ENCODE measurements around the genes EPB42 and TGM5.

- PRO-cap, result no peak
- RAMPAGE, long total RNA, 4 experiments, result no peak in any of the 4 experiments
These were observed 25.8 kb upstream of the PLA2G4E start for GRCh38 chr15:42046611-42047056.

DNA sequence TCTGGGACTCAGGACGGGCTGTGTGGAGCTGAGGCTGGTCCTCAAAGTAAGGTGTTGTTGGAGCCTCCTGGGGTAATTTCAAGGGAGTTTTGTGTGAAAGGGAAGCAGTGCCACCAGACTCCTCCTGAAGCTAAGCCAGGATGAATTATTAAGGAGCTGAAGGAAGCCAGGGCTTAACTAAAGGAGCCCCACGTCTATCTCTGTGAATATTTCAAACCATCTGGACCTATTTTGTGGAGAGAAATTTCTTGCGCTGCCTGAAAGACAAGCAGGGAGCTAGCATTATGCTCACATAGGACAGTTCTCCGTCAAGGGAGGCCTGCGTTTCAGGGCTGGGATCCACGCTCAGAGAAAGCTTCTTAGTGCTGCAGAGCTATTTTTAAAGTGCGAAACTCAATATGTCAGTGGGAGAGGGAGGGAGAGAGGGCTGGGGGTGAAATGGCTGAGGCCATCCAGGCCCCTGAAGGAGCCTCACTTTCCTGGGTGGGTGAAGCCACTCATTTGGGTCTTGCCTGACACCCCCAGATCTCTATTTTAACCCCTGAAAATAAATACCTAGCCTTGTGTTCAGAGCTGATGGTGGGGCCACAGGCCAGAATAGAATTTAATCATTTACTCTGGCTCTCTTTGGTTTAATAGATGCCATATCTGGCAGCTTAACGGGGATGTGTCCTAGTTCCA is 30.0 kb upstream of the PLA2G4E start:
- PRO-cap, result no peak
- RAMPAGE, long total RNA, 4 experiments, result no peak in any of the 4 experiments

- PRO-cap, result no peak
- RAMPAGE, long total RNA, 4 experiments, result no peak in any of the 4 experiments
These were observed 19.2 kb upstream of the PLA2G4F start for GRCh38 chr15:42175602-42176139.

- PRO-cap, result no peak
- RAMPAGE, long total RNA, 4 experiments, result no peak in any of the 4 experiments
These were observed 3.3 kb upstream of the VPS39 start for GRCh38 chr15:42211045-42212065.

DNA sequence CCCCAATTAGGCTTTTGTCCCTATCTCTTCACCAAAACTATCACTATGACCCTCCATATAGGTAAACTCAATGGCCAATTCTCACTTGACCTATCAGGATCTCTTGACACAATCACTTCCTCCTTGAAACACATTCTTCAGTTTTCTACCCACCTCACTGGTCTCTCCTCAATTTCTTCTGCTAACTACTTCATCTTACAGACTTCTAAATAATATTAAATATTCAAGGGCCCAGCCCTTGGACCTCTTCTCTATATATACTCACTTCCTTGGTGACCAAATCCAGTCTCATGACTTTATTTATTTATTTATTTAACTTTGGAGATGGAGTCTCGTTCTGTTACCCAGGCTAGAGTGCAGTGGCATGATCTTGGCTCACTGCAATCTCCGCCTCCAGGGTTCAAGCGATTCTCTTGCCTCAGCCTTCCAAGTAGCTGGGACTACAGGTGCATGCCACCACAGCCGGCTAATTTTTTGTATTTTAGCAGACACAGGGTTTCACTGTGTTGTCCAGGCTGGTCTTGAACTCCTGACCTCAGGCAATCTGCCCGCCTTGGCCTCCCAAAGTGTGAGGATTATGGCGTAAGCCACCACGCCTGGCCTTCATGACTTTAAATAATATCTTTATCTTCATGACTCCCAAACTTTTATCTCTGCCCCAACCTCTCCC is 26.8 kb upstream of the VPS39 start:
- PRO-cap, result no peak
- RAMPAGE, long total RNA, 4 experiments, result no peak in any of the 4 experiments

- PRO-cap, result no peak
- RAMPAGE, long total RNA, 4 experiments, result no peak in any of the 4 experiments
These were observed 28.0 kb upstream of the CAPN3 start for GRCh38 chr15:42331293-42331682.

GRCh38 chr15:42450665-42451853 is 39.9 kb downstream of the ZNF106 start:
- PRO-cap, result no peak
- RAMPAGE, long total RNA, 4 experiments, result no peak in any of the 4 experiments

DNA sequence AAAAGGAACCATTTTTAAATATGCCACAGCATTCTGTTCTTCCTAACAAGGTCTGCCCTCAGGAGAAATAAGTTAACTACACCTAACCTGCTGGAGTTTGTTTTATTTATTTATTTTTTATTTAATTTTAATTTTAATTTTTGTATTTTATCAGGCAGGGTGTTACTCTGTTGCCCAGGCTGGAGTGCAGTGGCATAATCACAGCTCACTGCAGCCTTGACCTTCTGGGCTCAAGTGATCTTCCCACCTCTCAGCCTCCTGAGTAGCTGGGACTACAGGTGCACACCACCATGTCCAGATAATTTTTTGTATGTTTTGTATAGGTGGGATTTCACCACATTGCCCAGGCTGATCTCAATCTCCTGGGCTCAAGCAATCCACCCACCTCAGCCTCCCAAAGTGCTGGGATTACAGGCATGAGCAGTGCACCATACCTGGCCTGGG is 61.6 kb downstream of the TTBK2 start:
- PRO-cap, result no peak
- RAMPAGE, long total RNA, 4 experiments, result no peak in any of the 4 experiments

GRCh38 chr15:42920940-42921207 is 296 bp upstream of the TTBK2 start:
- PRO-cap, result bidirectional peak, plus-strand start at chr15:42921120, minus-strand start at chr15:42920776
- RAMPAGE, long total RNA, 4 experiments, result no peak in any of the 4 experiments

- PRO-cap, result no peak
- RAMPAGE, long total RNA, 4 experiments, result no peak in any of the 4 experiments
These were observed 906 bp upstream of the TTBK2 start for GRCh38 chr15:42921224-42922143.

GRCh38 chr15:43127640-43128267 is 5.6 kb upstream of the TMEM62 start:
- PRO-cap, result no peak
- RAMPAGE, long total RNA, 4 experiments, result no peak in any of the 4 experiments

GRCh38 chr15:43220686-43221299 is at the start of gene EPB42:
TSS of gene EPB42 (minus strand) at chr15:43221018.
- PRO-cap, result no peak
- RAMPAGE, long total RNA, 4 experiments, result no peak in any of the 4 experiments

- PRO-cap, result bidirectional peak, plus-strand start at chr15:43267181, minus-strand start at chr15:43266901
- RAMPAGE, long total RNA, 4 experiments, result start-site peak on the minus strand in 4 of 4 experiments, at chr15:43266881-43266972 at its widest, 63 to 364 reads per replicate
These were observed at the start of gene TGM5 for GRCh38 chr15:43266752-43267350. TSS of gene TGM5 (minus strand) at chr15:43266928.

DNA sequence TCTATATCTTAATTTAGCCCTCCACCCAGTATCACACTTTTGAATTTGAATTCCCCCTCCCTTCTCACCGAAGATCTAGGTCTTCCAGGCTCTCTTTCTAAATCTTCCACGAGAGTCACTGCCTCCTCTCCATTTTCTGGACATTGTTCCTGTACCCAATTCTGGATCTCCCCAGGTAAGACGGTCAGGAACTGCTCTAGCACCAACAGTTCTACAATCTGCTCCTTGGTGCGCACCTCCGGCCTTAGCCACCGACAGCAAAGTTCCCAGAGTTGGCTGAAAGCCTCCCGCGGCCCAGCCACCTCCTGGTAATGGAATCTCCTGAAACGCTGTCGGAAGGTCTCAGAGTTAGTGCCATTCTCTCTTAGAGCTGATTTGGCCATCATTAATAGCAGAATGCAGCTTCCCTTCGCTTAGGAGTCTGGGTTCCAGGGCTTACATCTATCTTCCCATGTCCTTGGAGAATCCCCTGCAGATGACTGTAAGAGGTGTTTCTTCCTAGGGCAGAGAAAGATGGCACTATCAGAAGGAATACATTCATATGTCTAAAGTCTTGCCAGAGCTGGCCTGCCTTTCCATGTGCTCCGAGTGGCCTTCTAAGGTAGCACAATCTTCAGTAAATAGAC is 1.2 kb downstream of the ZSCAN29 start:
- PRO-cap, result no peak
- RAMPAGE, long total RNA, 4 experiments, result no peak in any of the 4 experiments

DNA sequence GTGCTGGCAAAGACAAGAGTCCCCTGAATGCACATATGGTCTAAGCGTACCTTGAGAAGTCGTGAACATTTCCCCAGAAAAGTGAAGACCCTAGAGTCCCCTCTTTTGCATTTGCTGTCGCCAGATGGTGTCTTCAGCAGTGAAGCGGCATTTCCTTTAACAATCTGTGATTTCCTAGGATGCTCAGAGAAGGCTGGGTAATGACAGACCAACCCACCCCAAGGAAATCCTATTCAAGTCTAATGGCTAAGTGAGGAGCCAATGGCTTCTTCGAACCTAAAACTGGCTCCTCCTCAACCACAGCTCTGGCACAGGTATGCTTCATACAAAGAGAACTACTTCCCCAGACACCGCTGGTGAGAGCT is 16.7 kb downstream of the MAP1A start:
- PRO-cap, result no peak
- RAMPAGE, long total RNA, 4 experiments, result no peak in any of the 4 experiments

- PRO-cap, result no peak
- RAMPAGE, long total RNA, 4 experiments, result no peak in any of the 4 experiments
These were observed 17.4 kb downstream of the MAP1A start for GRCh38 chr15:43534453-43535591.

DNA sequence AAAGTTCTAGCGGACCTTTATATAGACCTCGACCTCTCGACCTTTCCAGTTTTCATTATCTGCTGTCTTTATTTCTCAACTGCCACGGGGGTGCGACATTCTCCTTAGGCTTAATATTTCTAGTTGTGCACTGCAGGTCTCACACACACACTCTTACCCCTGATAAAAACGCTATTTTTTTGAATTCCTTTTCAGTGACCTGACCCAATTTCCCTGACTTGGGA is 5.6 kb upstream of the CKMT1A start:
- PRO-cap, result no peak
- RAMPAGE, long total RNA, 4 experiments, result no peak in any of the 4 experiments

GRCh38 chr15:43770282-43770776 is 6.4 kb downstream of the ELL3 start:
- PRO-cap, result no peak
- RAMPAGE, long total RNA, 4 experiments, result no peak in any of the 4 experiments

- PRO-cap, result unidirectional peak, minus-strand start at chr15:43793194
- RAMPAGE, long total RNA, 4 experiments, result no peak in any of the 4 experiments
These were observed 1.0 kb downstream of the SERF2 start for GRCh38 chr15:43792969-43793723.

GRCh38 chr15:43800058-43800183 is 99 bp downstream of the SERINC4 start:
- PRO-cap, result no peak
- RAMPAGE, long total RNA, 4 experiments, result no peak in any of the 4 experiments